Parotid gland (tissue), 1 donor: ENCODE measurements around the genes SYTL5 and OTC.

DNA sequence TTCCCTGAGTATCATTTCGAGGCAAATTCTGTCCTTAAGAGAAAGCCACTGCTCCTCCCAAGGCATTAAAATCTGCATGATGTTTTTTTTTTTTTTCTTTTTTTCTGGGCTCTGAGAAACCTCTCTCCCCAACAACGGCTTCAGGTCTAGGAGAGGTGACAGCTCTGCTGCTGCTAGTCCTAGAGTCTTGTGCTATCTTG, 528.8 kb upstream of the FTHL17 start:
- PRO-cap, result unidirectional peak, plus-strand start at position 97 of the sequence

DNA sequence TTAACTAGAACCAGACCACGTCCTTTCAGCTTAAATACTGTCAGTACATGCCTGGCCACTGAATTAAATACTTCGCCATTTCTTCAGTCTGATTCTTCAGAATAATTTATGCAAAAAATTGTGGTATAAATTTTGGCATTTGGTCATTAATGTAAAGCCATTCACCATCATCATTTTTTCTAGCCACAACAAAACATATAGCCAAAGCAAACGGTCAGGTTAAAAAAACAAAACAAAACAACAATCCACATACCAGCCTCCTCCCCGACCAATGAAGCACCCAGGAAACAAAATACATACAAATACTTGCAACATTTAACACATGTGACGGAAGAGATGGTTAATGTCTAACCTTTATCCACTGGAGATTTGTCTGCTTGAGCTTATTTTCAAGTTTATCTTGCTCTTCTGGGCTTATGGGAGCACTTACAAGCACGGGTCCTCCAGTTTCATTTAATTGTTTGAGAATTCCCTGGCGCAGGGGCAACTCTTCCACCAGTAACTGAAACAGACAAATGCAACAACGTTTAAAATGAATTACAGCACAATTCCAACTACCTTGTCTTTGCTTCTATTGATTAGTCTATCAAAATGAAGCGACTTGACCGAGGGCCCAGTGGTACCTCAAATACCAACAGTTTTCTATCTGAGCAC, 857.5 kb upstream of the FTHL17 start:
- PRO-cap, result no peak

GRCh38 chrX:32155220-32155601, 1056.1 kb downstream of the DMD start:
- PRO-cap, result no peak

DNA sequence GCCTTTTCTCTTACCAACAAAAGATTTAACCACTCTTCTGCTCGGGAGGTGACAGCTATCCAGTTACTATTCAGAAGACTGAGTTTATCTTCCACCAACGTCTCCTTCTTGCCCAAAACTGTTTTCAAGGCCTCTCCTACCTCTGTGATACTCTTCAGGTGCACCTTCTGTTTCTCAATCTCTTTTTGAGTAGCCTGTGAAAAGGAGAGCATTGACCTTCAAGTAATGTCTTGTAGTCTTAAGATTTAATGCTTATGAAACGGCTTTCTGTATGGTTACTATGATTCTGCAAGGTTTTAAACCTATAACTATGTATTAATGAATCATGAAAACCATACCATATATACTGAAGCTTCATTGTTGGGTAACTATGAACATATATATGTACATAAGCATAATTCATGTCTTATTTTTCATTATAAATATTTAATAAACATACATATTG, 846.3 kb downstream of the DMD start:
- PRO-cap, result no peak

DNA sequence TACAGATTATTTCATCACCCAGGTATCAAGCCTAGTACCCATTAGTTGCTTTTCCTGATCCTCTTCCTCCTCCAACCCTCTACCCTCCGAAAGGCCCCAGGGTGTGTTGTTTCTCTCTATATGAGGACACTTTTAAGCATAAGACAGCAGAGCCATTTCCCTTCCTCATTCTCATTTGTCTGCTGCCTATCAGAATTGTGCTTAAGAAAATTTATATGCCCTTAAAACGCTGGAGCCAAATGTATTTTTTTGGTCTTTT, 4.5 kb downstream of the DMD start:
- PRO-cap, result no peak

GRCh38 chrX:34415077-34416067, 241.7 kb downstream of the TMEM47 start:
- PRO-cap, result no peak

GRCh38 chrX:35884131-35884622, 35.4 kb upstream of the CFAP47 start:
- PRO-cap, result no peak

GRCh38 chrX:36626894-36627418, 381.2 kb upstream of the FAM47C start:
- PRO-cap, result no peak

- PRO-cap, result no peak
These were observed 50.1 kb upstream of the FAM47C start for GRCh38 chrX:36957860-36958624.

GRCh38 chrX:36963937-36964256, 44.3 kb upstream of the FAM47C start:
- PRO-cap, result no peak

- PRO-cap, result no peak
These were observed 820 bp downstream of the LANCL3 start for GRCh38 chrX:37572179-37572783.

DNA sequence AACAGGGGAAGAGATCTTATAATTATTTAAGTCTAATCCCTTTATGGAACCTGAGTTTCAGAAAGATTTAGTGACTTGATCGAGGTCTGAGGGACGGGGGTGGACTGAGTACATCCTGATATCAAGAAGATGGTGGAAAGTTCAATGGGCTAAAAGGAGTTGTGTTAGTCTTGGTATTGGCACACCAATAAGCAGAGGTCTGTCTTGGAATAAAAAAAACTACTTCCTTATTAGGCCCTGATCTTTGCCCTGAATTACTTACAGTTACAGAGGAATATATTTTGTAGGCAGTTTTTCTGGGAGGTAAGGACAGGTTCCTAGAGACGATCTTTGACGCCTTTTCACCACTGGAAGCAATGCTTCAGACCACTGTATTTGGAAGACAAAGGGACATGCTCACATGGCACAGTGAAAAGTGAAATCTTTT, 698 bp upstream of the XK start:
- PRO-cap, result no peak

DNA sequence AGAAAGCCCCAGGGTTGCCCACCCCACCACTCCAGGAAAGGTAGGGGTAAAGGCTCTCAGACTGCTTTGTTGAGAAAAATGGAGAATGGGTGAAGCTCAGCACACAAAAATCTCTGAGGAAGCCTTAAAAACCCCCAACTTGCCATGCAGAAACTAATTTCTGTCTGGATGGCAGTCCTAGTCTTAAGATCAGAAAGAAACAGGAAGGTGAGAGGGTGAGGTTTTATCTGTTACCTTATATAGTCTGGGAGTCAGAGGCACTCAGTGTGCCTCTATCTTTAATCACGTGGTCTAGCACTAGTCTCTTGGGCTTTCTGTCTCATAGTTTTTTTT, 6.7 kb downstream of the CYBB start:
- PRO-cap, result no peak

DNA sequence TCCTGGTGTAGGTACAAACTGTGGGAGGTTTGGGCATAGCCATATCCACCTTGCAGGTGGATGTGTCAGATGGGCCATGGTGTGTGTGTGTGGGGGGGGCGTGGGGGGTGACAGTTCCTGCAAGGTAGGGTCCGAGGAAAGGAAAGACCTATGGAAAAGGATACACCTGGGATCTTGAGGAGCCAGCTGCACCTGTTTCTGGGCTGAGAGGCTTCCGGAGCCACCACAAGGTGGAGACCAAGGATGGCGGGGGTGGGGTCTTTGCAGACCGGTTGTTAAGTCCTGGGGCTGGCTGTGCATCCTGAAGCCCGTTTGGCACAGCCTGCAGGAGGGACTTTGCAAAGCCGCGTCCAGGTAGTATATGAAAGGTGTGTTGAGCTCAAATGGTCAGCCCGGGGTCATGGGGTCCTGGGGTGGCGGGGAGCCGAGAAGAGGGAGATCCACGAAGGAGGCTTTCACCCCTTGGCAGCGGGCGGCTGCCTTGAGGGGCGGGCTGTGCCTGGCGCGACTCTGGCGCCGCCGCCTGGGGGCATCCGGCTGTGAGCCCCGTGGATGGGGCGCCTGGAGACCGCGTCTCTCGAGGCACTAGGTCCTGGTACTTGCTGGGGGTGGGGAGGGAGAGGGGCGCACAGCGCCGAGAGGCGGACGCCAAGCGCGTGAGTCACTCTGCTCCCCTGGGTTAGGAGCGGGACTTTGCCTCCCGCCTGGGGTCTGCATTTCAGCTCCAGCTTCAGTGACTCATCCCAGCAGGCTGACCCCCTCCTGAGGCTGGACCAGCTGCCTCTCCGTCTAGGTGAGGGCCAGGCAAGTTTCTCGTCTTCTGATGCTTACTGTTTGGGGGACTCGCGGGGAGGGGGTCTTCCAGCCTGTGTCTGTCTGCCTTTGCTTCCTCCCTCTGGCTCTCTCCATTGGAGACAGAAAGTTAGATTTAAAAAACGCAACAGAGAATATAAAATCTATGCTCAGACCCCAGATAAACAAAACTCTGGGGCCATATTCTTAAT, 58.3 kb upstream of the DYNLT3 start:
- PRO-cap, result no peak

DNA sequence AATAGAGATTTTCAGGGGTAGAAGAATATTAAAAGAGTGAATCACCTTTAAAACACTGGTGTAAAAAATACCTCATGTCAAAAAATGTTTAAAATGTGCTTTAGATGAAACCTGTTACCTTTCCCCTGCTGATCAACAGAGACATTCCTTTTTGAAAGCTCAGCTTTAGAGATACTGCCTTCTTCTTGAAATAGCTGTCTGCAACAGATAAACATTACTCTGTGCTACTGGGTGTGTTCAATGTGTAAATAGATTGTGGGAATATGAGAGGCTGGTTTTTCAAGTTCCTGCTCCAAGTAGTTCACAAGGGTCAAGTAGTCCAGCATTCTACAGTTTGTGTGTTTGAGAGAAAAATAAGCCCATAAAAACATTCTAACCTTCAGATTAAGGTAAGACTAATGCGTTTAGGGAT, at the start of gene SYTL5:
Gene SYTL5, plus strand, starts transcription at position 274 of the 412 bp plus-strand sequence.
- PRO-cap, result no peak

DNA sequence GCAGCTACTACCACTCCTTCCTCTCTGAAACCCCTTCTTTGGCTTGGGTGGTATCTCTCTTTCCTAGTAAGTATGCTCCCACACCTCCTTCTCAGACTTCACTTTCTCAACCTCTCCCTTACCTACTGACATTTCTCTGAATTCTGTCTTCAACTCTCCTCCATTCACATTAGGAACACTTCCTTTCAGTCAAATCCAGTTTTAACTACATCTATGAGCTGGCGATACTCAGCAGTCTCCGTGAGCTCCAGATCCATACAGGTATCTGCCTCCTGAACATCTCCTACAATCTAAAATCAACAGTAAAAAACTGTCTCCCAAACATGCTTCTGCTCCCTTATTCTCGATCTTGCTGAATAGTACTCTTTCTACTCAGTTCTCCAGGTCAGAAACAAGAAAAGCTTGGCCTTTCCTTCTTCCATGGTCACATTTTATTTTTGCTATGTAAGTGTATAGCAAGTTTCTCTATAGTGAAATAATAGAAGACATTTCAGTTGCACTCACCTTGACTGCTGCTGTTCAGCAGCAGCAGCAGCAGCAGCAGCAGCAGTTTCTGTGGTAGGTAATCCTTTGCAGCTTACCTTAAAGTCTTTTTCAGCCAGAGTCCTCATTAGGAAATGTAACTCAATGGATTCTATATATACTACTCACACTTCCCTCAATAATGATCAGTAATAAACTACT, 44.9 kb downstream of the RPGR start:
- PRO-cap, result no peak

GRCh38 chrX:38352202-38352742, at the start of gene OTC:
TSS of gene OTC (plus strand) at chrX:38352604.
- PRO-cap, result no peak

DNA sequence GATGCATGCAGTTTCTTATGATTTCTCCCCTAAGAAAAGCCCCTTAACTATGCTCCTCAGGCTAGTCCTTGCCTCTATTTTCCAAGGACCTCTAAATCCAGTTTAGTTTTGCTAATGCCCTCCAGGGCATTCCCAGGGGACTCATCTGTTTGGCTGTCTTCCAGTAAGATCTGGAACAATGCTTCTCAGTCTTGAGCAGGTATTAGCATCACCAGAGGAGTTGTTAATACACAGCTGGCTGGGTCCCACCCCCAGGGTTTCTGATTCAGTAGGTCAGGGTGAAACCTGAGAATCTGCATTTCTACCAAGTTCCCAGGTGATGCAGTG, 56.9 kb downstream of the OTC start:
- PRO-cap, result no peak

DNA sequence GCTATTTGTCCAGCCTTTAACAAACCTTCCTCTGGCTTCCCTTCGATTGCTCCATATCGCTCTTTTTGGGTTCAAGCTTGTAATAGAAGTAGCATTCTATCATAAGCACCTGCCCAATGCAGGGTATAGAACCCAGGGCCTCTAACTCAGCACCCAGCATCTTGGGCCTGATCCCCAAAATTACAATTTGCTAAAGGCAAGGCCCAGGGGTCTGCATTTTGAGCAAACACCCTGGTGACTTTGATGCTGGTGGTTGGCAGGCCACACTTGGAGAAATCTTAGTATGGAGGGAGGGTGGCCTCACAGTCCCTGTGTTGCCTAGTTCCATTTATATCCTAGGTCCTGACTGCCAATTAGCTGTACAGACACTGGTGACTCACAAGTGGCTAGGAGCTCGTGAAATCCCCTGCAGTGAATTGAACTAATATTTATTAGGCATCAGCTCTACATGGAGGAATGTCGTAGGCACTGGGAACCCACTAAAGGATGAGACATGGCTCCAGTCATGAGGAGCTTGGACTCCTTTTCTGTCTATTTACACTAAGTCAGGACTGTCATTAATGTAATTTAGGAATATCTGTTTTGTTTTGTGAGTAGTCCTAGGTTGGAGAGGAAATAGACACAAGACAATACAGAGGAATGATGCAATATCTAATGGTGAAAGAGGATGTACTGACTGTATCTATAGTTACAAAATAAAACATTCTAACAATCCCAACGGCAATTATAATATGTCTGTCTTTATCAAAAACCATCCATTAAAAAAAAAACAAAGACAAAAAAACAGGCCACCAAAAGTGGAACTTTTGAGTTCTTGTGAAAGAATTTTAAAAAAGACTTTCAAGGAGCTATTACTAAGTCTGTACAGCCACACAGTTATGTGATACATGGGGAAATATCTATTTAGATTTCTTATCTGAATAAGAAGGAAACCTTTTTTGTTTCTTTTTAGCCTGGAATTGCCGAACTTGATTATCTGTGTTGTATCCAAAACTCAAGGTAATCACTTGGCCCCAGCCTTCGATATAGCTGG, 67.7 kb downstream of the MID1IP1 start:
- PRO-cap, result no peak

- PRO-cap, result no peak
These were observed 373.5 kb downstream of the MID1IP1 start for GRCh38 chrX:39174371-39175487.